Retinal pigment epithelial cell (primary cell): ENCODE measurements around a stretch of chr9.

GRCh38 chr9:129805672-129806464 lies 2.9 kb downstream of the TOR1B start:
- RRBS: no CpG with 5 or more reads among the region's 6 CpGs

DNA sequence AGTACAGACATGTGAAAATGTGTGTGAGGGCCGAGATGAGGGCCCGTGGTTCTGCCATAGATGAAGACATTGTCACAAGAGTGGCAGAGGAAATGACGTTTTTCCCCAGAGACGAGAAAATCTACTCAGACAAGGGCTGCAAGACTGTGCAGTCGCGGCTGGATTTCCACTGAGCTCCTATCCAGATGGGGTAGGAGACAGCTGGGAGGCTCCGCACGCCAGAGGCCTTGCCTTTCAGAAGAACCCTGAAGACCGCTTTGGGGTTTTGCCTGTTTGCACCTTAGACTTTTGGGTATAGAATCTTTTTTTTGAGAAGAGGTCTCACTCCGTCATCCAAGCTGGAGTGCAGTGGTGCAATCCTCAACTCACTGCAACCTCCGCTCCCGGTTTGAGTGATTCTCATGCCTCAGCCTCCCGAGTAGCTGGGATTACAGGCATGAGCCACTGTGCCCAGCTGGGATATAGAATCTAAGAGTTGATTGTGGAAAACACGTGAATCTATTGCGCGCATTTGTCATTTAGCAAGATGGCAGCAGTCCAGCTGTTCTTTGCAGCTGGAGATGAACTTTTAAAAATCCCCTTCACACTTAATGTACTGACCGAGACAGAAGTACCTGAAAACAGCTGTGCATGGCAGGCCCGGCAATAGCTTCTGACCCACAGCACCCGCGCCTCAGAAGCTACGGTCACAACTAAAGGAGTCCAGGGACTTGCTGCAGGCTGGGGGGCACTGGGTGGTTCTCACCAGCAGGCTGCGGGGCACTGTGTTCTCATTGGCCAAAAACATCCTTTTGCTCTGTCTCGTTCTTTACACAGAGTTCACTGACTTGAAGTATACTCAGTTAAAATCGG lies 6.7 kb downstream of the TOR1B start:
- RRBS: no CpG with 5 or more reads among the region's 24 CpGs

GRCh38 chr9:129978392-129978681 lies 64.7 kb downstream of the FNBP1 start:
- RRBS: no CpG with 5 or more reads among the region's 6 CpGs

GRCh38 chr9:130028373-130029731 lies 14.1 kb downstream of the FNBP1 start:
- RRBS: no CpG with 5 or more reads among the region's 11 CpGs

DNA sequence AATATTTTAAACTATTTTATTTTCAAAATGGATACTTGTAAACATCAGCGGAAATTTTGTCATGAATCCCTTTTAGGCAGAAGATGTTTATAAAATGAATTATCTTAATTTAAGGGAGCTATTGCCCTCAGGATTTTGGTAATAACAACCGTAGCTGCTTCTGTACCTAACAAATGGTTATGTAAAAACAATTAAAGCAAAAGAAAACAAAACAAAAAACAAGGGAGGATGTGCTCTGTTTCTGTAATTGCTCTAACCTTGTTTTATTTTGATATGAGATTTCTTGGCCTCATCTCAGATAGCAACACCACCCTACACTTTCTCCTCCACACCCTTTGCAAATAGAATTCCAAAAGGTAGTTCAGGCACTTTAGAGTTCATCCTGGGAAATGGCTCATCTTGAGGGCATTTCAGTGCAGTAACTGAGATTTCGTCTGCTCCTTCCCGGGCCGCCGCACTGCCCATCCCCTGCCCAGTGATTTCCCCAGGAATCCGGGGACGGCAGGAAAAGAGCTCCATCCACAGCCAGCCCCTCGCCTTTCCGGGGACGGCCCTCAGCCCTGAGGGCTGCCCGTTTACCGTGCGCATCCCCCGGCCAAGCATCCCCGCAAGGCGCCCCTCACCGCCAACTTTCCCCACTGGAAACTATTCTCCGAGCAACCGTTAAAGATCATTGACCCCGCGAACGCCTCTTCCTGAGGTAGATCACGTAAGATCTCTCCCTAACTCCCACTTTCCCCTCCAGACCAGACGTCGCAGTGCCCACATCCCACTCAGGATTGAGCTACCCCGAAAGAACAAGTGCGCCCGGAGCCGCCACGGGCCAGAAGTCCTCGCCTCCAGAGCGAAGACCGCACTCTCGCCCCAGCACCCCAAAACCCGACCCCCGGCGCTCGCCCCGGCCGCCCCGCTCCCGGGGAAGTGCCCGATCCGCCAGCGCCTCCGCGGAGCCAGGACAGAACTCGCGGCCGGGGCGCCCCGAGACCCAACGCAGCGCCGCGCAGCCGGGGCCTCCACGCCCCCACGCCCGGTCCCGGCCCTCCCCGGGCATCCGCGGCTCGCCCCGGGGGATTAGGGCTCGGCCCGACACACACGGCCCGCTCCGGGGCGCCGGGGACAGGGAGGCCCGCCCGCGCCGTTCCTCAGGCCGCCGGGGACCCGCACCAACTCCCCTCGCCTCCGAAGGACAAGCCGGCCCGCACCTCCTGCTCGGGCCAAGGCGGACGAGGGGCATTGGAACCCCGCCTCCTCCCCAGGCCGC lies 989 bp downstream of the FNBP1 start:
- RRBS: 1% methylated on average over 51 of the region's 90 CpGs

GRCh38 chr9:130045387-130045843 lies 2.4 kb upstream of the FNBP1 start:
- RRBS: no CpG with 5 or more reads among the region's 2 CpGs

DNA sequence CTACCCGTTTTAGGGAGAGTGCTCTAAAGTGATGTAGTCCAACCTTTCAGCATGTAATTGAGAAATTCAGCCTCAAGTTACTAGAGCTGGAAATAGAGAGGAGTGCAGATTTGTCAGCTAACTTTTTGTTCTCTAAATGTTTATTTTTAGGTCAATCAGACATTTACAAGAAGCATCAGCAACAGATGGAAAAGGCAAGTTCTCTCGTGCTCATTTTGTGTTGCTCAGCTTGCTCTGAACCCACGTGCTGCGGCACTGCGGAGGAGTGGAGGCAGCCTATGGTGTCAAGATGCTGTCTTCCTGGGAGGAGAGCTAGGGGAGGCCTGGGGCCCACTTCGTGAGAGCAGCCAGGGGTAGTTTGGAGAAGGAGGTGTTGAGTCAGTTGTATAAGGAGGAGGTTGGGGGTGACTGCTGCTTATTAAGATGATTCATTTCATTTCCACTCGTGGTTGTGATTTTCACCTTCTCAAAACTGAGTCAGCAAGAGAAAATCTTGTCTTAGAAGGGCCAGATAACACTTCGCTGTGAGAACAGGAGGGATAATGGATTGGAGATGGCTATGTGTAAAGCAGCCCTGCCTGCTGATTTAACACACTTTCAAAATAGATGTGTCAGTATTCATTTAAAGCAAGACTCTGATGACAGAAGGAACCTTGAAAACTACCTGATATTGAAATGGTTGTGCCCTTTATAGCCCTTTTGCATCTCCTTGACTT lies 53.8 kb downstream of the GPR107 start:
- RRBS: no CpG with 5 or more reads among the region's 8 CpGs

GRCh38 chr9:130186684-130186997 lies 14.4 kb downstream of the NCS1 start:
- RRBS: no CpG with 5 or more reads among the region's 10 CpGs

GRCh38 chr9:130199945-130200687 lies 27.9 kb downstream of the NCS1 start:
- RRBS: no CpG with 5 or more reads among the region's 16 CpGs

GRCh38 chr9:130301473-130301810 lies 35.9 kb downstream of the HMCN2 start:
- RRBS: 63% methylated on average over 3 of the region's 11 CpGs

DNA sequence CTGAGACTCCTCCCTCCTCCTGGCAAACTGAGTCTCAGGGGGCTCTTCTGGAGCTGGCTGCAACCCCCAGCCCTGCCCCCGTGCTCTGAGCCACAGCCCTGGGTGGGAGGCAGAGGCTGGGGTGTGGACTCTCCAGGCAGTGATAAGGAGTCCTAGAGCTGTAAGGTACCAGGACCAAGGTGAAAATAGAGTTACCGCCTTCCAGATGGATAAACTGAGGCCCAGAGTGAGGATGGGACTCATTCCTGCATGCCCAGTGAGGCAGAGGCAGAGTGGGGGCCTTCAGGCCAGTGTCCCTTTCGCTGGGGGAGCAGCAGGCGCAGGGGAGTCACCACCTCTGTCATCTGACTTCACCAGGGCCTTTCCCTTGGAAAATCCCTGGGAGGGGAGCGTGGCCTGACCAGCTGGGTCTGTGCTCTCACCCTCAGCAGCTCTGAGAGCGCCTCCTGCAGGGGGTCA lies 49.1 kb downstream of the HMCN2 start:
- RRBS: no CpG with 5 or more reads among the region's 6 CpGs

- RRBS: no CpG with 5 or more reads among the region's 26 CpGs
Measured at GRCh38 chr9:130319156-130319919, 53.8 kb downstream of the HMCN2 start.

GRCh38 chr9:130446076-130447049 lies 1.6 kb downstream of the ASS1 start:
- RRBS: no CpG with 5 or more reads among the region's 22 CpGs

- RRBS: no CpG with 5 or more reads among the region's 12 CpGs
Measured at GRCh38 chr9:130494710-130495083, 49.9 kb downstream of the ASS1 start.

DNA sequence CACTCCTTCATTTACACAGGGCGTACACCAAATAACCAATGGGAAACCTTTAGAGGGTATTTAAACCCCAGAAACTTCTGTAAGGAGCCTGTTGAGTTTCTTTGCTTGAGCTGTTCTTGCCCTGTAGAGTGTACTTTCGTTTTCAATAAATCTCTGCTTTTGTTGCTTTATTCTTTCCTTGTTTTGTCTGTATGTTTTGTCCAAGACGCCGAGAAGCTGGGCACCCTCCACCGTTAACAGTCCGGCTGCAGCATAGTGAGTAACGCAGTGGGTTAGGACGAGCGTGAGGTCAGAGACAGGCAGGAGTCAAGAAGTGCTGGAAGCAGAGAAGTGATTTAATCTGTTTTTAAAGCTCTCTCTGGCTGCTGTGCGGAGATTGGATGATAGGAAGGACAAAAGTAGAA lies 3.4 kb upstream of the EXOSC2 start:
- RRBS: no CpG with 5 or more reads among the region's 10 CpGs

DNA sequence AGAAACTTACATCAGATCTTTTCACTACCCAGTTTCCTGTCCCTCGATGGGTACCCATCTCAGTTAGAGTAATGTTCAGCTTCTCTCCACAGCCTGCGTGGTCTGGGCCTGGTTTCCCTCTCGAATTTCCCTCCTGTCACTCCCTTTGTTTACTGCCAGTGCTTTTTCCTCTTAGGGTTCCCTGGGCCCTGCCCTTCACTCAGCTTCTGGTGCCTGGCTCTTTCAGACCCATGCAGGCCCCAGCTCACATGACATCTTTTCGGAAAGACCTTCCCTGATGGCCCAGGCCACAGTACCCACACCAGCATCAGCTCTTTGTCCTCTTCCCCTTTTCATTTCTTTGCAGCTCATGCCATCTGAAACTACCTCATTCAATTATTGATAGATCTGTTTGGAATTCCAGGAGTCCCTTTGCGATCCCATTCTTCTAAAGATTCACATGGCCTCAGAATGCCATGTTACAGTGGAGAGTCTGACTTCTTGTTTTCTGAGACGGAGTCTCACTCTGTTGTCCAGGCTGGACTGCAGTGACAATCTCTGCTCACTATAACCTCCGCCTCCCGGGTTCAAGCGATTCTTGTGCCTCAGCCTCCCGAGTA lies 68.1 kb upstream of the ABL1 start:
- RRBS: no CpG with 5 or more reads among the region's 10 CpGs

- RRBS: no CpG with 5 or more reads among the region's 25 CpGs
Measured at GRCh38 chr9:130860570-130861398, 25.7 kb downstream of the ABL1 start.

DNA sequence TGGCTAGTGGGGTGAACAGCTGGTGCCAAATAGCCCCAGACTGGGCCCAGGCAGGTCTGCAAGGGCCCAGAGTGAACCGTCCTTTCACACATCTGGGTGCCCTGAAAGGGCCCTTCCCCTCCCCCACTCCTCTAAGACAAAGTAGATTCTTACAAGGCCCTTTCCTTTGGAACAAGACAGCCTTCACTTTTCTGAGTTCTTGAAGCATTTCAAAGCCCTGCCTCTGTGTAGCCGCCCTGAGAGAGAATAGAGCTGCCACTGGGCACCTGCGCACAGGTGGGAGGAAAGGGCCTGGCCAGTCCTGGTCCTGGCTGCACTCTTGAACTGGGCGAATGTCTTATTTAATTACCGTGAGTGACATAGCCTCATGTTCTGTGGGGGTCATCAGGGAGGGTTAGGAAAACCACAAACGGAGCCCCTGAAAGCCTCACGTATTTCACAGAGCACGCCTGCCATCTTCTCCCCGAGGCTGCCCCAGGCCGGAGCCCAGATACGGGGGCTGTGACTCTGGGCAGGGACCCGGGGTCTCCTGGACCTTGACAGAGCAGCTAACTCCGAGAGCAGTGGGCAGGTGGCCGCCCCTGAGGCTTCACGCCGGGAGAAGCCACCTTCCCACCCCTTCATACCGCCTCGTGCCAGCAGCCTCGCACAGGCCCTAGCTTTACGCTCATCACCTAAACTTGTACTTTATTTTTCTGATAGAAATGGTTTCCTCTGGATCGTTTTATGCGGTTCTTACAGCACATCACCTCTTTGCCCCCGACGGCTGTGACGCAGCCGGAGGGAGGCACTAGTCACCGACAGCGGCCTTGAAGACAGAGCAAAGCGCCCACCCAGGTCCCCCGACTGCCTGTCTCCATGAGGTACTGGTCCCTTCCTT lies 9.8 kb downstream of the QRFP start:
- RRBS: 96% methylated on average over 2 of the region's 30 CpGs

DNA sequence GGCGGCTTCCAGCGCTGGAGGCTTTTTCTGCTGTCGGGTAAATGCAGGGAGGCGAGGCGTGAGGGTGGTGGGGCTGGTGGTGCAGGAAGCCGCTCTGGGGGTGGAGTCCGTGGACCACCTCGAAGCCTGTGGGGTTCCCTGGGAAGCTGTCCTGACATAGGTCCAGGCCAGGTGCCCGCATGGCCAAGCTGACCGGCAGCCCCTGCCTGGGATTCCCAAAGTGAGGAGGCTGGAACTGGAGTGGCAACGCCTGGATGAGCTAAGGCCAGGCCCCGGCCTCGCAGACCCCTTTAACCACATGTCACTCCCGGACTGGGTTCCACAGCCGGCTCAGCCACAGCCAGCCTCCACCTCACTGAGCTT lies 1.3 kb upstream of the QRFP start:
- RRBS: 59% methylated on average over 3 of the region's 15 CpGs

- RRBS: no CpG with 5 or more reads among the region's 11 CpGs
Measured at GRCh38 chr9:130932762-130933104, 6.3 kb downstream of the FIBCD1 start.